Metastatic Lung Carcinoma in the Adrenal Gland (tissue), 1 donor: Measurements from ENCODE around the genes LHPP and ZRANB1.

- PRO-cap, result no peak
Measured at GRCh38 chr10:123863958-123864529, 27.6 kb downstream of the CPXM2 start.

DNA sequence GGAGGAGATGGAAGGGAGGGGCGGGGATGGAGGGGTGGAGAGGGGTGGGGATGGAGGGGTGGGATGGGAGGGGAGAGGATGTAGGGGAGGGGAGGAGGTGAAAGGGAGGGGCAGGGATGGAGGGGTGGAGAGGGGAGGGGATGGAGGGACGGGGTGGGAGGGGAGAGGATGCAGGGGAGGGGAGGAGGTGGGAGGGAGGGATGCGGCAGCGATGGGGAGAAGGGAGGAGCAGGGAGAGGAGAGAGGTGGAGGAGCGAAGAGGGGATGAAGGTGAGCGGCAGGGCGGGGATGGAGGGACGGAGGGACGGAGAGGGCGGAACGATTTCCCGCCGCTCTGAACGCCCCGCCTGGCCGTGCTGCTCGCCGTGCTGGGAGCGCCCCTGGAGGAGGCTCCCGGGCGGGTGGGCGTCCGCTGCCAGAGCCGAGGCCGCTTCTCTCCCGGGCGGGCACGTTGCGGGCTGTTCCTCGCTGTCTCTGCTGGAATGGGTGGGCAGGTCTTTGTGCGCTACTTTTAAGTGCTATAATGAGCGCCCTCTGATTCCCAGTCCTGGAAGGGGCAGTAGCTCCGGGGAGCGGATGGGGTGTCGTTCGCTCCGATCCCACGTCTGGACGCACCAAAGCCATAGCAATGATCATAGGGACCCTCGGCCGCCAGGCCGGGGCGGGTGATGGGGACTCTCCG, 80.9 kb upstream of the CPXM2 start:
- PRO-cap, result no peak

DNA sequence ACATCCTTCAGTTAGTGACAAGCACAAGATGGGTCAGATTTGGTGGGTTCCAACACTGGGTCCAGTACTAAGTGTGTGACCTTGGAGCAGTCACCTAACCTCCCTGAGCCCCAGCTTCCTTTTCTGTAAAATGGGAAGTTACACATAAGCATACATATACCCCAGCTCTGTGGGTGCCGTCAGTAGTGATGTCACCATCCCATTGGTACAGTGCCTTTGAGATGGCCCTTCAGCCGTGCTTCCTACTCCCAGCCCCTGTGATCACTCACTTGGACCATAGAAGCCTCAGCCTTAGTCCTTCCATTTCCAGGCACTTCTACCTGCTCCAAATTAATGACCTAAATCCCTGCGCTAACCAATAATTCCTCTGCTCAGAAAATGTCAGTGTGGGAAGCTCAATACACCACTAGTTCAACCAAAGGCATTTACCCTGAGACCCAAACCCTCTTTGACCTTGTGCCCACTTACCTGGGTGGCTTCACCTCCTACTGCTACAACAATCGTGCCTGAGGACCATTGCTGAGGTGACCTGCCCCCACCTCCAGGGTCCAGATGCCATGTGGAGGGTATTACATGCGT, 95.4 kb downstream of the CHST15 start:
- PRO-cap, result no peak

DNA sequence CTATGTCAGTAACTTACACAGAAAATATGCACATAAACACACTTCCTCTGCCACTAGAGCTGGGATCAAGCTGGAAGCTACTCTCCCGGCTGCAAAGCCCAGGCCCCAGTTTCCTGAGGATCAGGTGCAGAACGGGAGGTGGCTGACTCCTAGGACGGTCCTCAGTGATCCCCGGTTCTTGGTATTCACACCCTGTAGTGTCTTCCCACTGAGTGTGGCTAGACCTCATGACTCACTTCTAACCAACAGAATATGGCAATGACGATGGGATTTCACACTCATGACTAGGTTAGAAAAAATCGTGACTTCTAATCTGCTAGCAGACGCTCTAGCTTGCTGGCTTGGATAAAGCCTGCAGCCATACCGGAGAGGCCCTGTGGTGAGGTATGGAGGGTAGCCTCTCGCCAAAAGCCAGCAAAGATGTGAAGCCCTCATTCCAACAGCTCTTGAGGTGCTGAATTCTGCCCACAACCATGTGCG, 60.1 kb downstream of the CHST15 start:
- PRO-cap, result no peak

- PRO-cap, result no peak
Measured at GRCh38 chr10:124119699-124120361, 26.4 kb upstream of the CHST15 start.

DNA sequence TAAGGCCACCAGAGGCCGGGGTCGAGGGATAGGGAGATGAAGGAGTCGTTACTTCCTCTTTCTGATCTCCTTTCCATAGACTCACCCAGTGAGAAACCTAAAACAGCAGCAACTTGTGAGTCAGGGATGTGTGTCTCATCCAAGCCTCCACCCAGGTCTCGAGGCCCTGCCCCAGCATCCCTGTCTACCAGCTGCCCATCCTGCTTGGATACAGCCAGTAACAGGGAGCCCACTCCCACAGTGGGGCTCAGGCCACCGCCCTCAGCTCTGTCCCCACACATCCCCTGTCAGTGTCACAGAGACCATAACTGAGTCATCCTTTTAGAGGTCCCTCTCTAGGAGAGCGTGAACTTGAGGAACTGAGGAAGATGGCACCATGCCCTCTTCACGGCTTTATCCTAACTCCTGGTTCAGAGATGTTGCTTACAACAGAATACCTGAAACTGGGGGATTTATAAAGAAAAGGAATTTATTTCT, 49.6 kb upstream of the CHST15 start:
- PRO-cap, result no peak

- PRO-cap, result no peak
Measured at GRCh38 chr10:124172066-124172936, 78.9 kb upstream of the CHST15 start.

DNA sequence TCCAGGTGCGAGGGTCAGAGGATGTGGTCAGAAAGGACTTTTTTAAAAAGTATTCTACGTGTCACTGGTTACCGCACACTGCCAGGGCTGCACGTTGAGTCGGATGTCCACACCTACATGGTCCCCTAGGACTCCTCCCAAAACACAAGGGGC, 128.3 kb upstream of the CHST15 start:
- PRO-cap, result no peak

DNA sequence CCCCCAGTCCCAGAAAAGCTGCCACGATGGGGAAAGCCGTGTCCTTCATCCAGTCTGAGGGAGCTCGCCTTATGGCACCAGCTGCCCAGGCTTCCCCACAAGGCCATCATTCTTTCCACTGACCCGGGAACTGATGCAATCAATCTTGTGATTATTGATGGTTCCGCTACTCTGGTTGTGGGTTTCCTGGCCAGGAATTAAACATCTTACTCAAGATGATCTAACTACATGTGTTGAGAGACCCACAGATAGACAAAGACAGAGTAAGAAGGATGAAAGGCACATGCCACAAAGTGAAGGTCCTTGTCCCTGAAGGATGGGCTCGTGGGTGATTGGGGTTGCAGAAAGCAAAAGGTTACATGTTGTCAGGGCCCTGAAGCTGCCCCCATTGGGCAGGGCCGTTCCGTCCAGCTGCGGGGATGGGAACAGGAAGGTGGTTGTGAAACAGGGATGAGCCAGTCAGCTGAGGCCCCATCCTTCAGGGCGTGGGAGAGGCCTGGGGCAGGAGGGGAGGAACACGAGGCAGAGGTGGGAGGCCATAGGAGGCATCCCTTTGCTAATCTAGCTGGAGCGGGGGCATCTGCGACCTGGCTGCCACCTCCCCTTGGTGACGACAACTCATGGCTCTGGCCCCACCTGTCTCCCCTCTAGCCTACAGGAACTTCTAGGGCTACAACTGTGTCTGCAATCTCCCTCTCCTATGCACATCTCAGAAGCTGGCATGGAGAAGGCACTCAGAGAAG, 127.5 kb downstream of the OAT start:
- PRO-cap, result no peak

DNA sequence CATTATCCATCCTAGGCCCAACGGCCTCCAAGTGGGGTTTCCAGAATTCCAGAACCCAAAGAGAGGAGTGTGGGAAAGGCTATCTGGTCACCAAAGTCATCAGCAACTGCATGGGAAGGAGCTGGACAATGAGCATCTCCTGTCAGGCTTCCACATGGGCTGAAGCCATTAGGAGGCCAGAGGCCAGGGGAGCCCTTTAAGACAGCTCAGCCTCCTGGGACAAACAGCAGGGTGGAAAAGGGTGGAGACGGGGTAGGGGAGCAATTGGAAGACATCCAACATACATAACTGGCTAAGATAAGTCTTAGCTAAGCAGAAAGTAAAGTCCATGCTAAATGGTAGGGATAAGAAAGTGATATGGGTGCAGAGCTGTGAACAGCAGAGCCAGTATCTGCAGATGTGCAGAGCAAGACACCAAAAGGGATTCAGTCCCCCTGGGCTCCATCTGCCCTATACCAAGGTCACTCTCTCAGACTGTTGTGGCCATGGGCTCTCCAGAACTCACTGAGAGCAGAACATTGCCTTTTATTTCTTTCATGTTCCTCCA, 1.6 kb upstream of the OAT start:
- PRO-cap, result no peak

- PRO-cap, result bidirectional peak, plus-strand start at chr10:124461823, minus-strand start at chr10:124461756; bidirectional peak, plus-strand start at chr10:124462132, minus-strand start at chr10:124462052
Measured at GRCh38 chr10:124461497-124462488, at the start of gene LHPP. Gene LHPP, plus strand, starts transcription at chr10:124461823.

- PRO-cap, result no peak
Measured at GRCh38 chr10:124493391-124493880, 31.8 kb downstream of the LHPP start.

DNA sequence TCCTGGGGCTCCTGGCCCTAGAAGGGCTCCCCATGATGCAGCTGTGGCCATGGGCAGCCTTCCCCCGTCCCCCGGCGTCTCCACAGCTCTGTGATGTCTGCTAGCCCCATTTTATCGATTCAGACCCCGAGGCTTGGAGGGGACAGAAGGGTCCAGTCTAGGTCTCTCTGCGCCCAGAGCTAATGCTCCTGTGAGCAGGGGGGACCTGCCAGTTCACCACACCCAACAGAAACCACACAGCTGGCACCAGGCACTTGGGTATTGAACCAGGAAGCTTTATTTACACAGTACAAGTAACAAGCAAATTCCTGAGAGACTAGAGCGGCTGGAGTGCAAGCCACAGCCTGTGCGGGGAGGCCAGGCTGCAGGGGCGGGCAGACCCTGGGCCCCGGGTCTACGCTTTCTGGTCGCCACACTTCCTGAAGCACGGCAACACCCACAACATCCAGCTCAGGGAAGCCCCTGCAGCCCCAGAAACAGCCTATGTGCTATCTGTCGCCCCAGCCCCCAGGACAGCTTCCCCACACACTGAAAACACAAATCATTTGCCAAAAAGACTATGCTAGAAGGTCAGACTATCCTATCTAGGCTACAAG, 125.0 kb downstream of the FAM53B start:
- PRO-cap, result no peak

- PRO-cap, result no peak
Measured at GRCh38 chr10:124640605-124641279, 103.4 kb downstream of the FAM53B start.

DNA sequence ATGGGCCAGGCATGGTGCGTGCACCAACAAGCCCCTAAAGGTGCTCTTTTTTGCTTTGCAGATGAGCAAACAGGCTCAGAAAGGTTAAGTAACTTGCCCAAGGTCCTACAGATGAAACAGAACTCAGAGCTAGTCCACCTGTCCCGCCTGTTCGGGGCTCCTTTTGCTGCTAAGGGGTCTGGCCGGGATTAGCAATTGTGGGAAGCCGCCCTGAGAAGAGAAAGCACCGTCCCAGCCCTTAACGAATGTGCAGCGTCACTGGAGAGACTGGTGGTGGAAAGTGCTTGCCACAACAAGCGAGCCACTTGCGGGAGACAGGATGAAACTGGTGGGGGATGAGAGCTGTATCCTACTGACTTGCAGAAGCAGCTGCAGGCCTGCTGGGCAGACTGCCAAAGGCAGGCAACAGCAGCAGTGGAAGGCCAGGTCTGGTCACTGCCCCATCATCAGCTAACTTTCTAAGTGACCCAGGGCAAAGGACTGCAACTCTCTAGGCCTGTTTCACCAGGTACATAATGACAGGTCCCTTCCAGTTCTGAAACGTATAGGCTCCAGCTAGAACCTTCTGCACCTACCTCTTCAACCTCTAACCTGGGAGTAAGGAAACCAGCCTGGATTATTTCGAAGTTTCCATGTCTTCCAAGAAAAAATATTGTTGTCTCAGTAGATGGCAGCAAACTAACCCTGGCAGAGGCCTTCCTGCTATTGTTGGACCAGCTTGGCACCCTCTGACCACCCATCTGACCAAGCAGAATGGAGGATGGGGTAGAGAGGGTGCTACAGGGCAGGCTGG, 95.4 kb downstream of the FAM53B start:
- PRO-cap, result no peak

- PRO-cap, result no peak
Measured at GRCh38 chr10:124701172-124701814, 42.9 kb downstream of the FAM53B start.

DNA sequence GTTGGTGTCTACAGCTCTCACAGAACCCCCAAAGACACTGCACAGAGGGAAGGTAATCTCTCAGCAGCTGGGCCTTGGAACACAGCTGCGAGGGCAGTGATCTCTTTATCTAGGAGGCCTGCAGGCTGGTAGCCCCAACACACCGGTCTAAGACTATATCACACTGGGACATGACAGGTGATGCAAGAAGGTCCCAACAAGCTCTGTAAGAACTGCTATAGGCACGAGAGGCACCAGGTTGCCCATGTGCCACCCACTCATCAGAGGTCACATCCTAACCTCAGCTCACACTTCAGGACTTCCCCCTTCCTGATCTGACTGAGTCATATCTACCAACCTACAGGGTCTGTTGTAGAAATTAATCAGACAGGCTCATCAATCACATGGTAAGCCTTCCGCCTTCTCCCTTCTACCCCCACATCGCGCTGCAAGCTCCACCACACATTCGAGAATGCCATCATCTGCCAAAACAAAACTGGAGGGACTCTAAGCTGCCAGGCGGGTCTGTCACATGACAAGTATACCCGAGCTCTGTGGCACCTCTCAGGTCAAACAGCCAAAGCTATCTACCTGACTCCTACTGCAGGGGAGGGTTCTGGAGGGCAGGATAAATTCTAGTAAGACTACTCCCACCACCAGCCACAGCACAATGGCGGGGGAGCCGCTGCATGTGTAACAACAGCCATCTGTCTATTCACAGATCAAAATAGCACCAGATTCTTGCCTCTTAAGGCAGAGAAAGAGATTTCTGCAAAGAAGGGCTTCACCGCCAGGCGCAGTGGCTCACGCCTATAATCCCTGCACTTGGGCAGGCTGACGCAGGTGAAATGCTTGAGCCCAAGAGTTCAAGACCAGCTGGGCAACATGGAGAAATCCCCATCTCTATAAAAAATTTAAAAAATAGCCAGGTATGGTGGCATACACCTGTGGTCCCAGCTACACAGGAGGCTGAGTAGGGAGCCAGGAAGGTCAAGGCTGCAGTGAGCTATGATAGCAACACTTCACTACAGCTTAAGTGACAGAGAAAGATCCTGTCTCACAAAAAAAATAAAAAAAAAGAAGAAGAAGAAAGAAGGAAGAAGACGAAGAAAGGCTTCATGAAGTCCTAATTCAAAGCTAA, 25.8 kb downstream of the FAM53B start:
- PRO-cap, result no peak

- PRO-cap, result no peak
Measured at GRCh38 chr10:124741803-124742409, 2.3 kb downstream of the FAM53B start.

DNA sequence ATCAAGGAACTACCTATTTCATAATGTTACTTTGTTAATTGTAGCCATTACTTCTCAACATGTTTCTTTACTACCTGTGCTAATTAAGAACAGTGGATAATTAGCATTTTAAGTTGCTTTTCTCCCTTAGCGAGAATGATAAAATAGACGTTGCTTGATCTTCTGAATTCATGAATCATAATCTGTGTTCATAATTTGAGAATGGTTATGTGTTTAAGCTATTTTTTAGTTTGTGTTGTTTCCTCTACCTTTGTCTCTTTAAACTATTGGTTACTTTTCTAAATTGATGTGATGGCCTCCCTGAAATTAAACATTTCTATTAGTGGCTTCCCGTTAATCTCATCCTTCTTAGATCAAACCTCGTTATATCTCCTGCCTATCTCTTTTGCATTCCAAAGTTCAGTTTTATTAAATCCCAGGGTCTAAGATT, at the start of gene ZRANB1:
TSS of gene ZRANB1 (plus strand) at position 289 of the 430 bp plus-strand sequence.
- PRO-cap, result no peak

- PRO-cap, result no peak
Measured at GRCh38 chr10:124996109-124996575, 31.7 kb downstream of the CTBP2 start.